Measurements from ENCODE around the genes PLP2, GAGE1 and MAGED4B.

- PRO-cap = no peak
Observed at GRCh38 chrX:49061279-49061832, 2.6 kb downstream of the CCDC120 start.

DNA sequence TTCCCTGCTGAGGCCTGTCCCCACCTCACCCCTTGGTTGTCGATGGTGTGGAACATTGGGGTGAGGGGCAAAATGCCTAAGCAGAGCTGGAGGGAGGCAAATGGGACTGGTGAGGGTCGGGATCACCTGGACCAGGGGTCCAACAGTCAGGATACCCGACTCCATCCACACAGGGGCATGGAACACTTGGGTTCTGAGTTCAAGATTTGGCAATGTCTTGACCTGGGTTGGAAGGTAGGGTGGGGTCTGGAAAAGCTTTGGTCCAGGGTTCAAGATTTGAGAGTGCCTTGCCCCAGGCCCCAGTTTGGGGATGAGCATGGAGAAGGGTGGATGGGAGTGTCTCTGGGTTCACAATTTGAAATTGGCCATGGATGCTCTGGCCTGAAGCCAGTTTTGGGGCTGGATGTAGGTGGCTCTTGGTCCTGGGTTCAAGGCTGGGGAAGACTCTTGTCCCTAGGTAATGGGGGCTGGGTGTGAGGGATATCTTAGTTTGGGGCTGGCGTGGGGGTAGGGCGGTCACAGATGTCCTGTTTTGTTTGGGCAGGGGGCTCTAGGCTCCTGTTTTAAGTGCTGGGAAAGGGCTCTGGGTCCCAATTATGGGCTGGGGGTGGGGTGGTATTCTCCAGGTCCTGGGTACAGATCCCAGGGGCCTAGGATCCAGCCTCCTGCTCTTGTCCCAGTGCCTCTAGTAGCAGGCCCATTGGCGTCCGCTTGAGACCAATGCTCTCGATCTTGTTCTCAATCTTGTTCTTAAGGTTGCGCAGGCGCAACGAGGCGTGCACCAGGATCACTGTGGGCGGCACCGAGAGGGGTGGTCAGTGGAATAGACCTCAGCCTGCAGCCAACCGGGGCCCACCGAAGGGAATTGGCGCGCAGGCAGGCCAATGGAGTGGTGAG lies 2.3 kb downstream of the PRAF2 start:
- PRO-cap = no peak

- PRO-cap = bidirectional peak, plus-strand start at chrX:49171908, minus-strand start at chrX:49171768
Observed at GRCh38 chrX:49171646-49172306, at the start of gene PLP2. Gene PLP2, plus strand, starts transcription at chrX:49171898.

- PRO-cap = no peak
Observed at GRCh38 chrX:49598814-49599315, at the start of gene GAGE1. Gene GAGE1, plus strand, starts transcription at chrX:49599020.

GRCh38 chrX:49793550-49794045 lies 35.5 kb upstream of the PAGE4 start:
- PRO-cap = no peak

DNA sequence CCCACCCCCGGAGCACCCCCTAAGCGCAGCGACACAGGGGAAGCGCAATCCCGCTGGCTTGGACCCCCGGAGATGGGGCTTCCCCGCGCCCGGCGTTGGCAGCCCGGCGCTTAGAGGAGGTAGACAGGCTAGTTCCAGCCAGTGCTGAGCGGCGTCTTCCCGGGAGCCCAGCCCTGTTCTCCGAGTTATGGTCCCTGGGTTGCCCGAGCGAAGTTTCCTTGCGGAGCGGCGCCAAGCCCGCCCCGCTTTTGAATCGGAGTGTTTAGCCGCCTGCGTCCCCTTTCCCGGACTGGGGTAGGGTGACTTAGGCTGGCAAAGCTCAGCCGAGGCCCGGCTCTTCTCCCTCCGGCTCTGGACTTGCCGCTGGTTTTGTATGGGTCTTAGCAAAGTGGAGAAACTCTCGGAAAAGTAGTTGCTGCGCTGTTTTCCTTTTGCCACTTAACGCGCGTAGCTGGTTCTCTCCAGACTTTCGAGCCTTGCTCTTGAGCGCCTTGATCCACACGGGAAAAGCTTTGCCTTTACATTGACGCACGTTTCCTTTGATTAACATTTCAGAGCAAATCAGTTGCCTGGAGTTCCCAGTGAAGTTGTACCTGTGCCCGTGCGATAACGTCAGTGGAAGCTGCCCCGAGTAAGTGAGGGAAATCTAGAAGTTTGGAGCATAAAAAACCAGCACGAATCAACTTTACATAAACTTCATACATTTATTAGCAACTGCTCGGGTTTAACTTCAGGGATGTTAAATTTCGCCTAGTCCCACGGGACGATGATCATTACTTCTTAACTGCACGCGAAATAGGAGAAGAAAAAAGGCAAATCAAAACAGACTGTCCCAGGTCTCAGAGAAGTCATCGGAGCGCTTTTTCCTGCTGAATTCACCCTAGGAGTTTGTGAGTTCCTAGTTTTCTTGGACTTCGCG lies 715 bp downstream of the CLCN5 start:
- PRO-cap = no peak

- PRO-cap = no peak
Observed at GRCh38 chrX:50202345-50202853, 1.6 kb upstream of the AKAP4 start.

DNA sequence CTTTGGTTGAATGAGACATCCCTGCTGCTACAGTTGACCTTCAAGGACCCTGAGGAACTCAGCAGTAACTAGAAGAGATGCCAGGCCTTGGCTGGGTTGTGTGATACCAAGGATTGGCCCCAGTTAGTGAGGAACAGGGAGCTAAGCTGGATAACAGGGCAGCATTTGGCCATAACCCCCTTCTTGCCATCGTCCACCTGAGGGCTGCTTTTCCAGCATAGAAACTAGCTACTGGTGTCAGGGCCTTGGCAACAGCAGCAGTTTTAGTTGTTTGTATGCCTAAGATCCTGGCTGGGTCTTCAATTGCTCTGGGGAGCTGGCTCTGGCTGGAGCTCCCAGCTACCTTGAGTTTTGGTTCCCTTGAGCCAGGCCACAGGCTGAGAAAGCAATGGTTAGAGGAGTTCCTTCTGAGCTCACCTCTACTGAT lies 124.4 kb upstream of the DGKK start:
- PRO-cap = unidirectional peak, minus-strand start at position 148 of the sequence

DNA sequence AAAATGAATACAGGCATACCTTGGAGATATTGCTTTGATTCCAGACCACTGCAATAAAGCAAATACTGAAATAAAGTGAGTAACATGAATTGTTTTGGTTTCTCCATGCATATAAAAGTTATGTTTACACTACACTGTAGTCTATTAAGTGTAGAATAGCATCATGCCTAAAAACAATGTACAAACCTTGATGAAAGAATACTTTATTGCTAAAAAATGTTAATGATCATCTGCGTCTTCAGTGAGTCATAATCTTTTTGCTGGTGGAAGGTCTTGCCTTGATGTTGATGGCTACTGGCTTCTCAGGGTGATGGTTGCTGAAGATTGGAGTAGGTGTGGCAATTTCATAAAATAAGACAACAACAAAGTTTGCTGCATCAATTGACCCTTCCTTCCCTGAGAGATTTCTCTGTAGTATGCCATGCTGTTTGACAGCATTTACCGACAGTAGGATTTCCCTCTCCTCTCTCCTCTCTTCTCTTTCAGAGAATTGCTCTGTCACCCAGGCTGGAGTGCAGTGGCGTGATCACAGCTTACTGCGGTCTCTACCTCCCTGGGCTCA lies 145.1 kb downstream of the SHROOM4 start:
- PRO-cap = no peak

DNA sequence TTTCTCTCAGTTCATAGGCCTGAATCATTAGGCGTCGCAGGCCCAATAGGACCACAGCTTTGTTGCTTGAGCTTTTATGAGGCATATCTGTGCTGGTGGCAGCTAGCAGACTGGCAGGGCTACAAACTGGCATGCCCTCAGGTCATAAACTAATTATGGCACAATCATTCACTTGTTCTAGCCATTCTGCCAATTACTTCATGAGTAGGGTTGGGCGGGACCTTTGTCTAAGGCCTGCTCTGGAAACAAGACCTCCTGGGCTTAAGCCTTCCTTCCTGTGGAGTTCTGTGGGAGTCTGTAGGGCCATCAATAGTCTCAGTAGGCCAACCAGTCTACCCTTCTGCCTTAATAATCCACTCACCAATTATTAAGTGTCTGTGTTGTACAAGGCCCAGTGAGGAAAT lies 44.6 kb downstream of the SHROOM4 start:
- PRO-cap = no peak

GRCh38 chrX:52068885-52069611 lies at the start of gene MAGED4B:
Gene MAGED4B, minus strand, starts transcription at chrX:52069183.
- PRO-cap = no peak

- PRO-cap = no peak
Observed at GRCh38 chrX:53086976-53087684, 5.0 kb downstream of the TSPYL2 start.

- PRO-cap = bidirectional peak, plus-strand start at chrX:53224154, minus-strand start at chrX:53224021
Observed at GRCh38 chrX:53223727-53225053, 817 bp downstream of the KDM5C start.

DNA sequence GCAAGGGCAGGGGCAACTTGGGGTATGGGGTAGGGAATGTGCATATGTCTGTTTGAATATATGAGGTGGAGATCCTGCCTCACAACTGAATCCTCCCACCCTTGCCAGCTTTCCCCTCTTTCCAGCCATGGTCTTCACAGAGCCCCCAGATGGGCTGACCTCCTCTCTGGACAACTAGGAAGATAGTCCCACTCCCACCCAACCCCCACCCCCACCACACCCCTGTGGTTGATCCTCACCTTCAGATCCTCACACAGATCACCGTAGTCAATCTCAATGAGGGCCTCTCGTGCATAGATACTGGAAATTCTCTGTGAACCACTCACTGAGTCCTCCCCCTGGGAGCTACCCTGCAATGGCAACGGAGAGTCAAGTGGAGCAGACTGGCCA lies 27.9 kb downstream of the SMC1A start:
- PRO-cap = no peak

GRCh38 chrX:53414660-53415371 lies 7.6 kb downstream of the SMC1A start:
- PRO-cap = no peak

DNA sequence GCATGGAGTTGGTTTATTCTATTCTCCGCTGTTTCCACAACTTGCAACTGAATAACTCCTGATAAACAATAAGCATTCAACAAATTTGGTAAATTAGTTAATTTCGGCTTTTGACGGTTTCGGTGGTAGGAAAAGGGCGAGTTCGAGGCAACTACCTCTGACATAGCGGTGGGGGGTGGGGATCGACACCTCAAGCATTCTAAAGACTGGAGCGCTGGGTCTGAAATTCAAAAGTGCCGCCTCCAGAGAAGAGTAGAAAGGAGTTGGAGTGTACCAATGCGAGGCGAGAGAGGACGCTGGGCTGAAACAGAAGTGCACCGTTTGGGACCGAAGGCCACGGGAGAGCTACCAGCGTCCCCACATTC lies 732 bp downstream of the SMC1A start:
- PRO-cap = no peak

DNA sequence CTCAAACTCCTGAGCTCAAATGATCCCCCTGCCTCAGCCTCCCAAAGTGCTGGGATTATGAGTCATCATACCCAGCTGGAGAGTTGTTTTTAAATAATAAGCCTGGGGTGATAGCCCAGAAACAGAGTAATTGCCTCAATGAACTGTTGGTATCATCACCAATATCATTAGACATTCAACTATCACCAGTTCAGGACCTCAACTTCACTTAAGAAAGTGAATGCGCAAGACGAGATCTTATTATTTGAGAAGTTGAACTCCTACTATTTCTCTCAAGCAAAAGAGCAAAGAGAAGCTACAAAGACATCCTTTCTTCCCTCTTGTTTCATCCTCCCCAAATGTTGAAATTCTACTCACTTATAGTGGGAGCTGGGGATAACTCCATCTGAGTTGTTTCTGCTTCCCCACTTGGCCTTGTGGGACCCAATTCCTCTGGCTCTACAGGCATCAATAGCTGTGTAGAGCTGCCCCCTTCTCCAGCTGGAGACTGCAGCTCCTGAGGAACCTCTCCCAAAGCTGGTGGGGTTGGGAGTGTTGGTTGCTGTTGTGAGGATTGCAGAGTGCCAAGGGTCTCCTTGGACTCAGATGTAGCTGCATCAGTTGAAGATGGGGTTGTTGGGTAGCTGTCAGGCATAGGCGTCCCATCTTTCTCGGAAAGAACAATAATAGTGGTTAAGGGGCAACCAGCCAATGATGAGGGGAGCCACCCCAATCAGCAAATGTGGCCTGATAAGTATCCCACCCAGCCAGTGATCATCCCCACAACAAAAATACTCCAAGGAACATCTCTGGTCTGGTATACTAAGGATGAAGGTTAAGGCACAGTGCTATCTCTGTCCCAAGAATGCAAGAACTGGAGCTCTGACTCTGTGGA lies 120.3 kb upstream of the HSD17B10 start:
- PRO-cap = no peak

DNA sequence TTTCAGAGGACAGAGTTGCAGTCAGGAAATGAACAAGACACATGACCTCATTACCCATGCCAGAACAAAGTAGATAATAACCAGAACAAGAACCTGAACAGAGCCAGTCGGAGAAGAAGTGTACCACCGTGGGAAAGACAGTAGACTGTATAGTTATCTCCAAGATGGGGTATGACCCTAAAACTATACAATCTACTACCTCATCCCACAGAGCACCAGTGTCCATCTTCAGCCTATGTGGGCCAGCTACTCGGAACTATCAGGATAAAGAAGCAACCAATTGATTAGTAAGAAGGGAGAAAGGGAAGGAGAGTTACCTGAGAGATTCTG lies 122.9 kb upstream of the HSD17B10 start:
- PRO-cap = no peak

DNA sequence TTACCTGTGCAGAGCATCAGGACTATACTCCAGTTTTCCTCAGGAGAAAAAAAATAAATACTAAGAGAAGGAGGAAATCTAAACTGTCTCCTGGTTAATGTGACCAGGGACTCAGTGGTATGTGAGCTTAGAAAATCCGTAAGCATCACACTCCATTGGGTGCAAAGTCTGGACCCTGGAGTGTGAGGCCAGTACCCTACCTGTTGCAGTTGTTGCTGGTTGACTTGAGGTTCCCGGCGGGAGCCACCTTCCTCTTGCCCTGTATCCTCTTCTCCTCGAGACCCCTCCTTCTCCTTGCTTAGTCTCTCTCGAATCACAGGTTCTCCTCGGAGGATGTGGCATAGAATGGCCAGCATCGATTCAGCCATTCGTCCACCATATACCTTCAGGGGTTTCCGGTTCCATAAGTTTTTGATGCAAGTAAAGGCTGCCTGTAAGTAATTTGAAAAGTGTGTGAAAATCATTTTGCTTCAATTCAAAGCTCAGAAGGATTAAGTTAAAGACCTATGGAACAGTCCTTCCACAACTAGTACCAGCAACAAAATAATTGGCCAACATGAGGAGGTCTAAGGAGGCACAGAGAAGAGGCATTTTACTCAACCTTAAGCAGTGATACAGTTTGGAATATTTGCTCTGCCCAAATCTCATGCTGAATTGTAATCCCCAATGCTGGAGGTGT lies 94.2 kb downstream of the HUWE1 start:
- PRO-cap = no peak

- PRO-cap = no peak
Observed at GRCh38 chrX:53713798-53714409, 27.4 kb upstream of the HUWE1 start.